SJSA1 (cell line): ENCODE measurements around a stretch of chr13.

DNA sequence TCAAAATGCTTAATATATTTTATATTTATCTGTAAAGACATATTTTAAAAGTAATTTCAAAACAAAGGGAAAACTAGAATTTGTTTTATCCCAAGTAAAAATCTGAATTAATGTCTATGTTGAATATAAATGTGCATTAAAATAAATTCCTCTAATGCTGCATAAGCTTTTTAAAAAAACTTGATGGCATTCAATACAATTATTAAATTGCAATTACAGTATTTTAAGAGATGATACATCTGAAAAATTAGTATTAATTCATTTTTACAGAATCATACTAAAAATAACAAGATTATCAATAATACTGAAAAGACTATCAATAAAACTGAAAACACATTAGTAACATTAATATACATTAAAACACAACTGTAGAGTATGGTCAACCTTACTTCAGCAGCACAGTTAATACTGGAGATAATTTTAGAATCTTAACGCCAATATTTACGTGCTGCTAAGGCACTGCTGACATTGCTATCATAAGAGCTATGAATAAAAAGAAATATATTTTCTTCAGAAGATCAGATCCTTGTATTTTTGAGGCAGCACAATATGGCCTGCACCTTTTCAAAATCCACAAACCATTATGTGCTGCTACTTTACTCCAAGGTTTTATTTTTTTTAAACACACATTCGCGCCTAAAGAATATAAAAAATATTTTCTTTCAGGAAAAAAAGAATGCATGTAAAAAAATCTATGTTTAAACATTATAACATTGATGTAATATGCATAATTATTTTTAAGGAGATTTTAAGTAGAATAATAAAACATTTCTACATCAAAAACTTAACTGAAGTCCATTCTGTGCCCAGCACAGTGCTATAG lies 33.6 kb downstream of the KCNRG start:
- RAMPAGE, long total RNA = no peak

GRCh38 chr13:50124953-50125442 lies 109.8 kb downstream of the KCNRG start:
- RAMPAGE, long total RNA = no peak

- RAMPAGE, long total RNA = no peak
These were observed 110.1 kb downstream of the KCNRG start for GRCh38 chr13:50125443-50125607.

DNA sequence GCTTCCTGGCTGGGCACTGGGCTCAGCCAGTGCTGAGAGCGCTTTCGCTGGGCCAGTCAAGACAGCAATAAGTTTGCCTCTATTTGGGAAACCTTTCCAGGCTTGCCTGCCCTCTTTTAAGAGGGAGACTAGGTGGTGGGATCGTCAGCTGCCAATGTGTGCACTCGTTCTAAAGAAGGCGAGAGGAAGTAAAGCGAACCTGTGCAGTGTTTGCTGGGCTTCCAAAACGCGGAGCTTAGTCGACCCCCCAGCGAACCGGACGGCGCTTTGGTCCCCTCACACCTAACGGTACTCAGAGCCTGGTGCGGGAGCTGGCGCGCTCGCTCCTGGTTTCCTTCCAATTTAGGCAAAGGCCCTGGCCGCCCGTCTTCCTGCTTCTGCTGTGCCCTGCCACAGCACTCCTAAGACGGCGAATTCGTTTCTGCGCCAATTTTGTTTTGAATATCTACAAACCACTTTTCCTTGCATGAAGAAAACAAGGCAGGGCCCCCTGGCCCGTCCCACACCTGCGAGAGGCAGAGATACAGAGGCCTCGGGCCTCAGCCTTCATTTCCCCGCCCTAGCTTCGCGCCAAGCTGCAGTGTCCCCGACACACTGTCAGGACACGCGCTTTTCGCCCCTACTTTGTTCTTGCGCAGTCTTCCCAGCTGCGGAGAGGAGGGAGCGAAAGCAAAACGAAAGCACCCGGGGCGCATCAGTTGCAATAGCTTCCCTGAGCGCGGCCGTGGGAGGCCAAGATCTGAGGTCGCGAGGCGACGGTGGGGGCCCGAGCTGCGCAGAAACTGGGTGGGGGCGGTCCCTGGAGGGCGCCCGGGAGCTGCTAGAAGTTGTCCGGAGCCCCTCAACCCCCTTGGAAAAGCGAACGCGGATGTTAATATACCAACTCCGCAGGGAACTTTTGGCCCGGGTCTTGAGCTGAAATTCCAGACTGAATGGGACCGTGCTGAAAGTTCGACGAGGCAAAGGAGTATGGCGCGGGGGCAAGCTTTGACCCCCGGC lies 111.9 kb downstream of the KCNRG start:
- RAMPAGE, long total RNA = no peak

GRCh38 chr13:50370378-50370619 lies 355.1 kb downstream of the KCNRG start:
- RAMPAGE, long total RNA = no peak

GRCh38 chr13:50403083-50403790 lies 388.0 kb downstream of the KCNRG start:
- RAMPAGE, long total RNA = no peak

- RAMPAGE, long total RNA = no peak
These were observed 396.2 kb downstream of the KCNRG start for GRCh38 chr13:50411407-50411942.

DNA sequence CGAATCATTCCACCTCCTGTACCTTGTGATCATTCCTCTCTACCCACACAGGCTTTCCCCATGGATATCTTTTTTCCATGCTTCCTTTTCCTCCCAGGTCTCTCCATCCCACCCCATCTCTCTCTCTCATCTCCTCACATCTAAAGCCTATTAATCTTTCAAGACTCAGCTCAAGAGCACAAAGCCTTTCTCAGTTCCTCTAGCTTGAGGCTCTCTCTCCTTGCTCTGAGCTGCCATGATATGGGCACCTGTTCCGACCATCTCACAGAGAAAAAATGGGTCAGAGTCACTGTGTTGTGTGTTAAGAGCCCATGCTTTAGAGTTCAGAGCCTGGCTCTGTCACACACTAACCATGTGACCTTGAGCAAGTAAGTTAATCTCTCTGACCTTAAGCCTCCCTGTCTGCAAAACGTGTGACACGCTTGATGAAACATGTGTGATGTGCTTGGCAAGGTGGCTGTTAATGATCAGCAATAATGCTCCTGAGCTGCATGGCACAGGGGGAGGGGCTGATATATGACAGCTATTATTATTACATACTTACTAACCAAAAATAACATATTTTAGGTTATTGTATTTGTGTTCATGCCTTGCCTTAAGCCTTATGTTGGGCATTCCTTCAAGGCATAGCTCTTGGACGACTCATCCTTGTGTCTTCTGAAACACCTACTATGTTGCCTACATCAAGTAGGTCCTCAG lies 245.1 kb downstream of the DLEU7 start:
- RAMPAGE, long total RNA = no peak

GRCh38 chr13:50712360-50713056 lies 131.0 kb downstream of the DLEU7 start:
- RAMPAGE, long total RNA = no peak

GRCh38 chr13:50713667-50714446 lies 129.6 kb downstream of the DLEU7 start:
- RAMPAGE, long total RNA = no peak

DNA sequence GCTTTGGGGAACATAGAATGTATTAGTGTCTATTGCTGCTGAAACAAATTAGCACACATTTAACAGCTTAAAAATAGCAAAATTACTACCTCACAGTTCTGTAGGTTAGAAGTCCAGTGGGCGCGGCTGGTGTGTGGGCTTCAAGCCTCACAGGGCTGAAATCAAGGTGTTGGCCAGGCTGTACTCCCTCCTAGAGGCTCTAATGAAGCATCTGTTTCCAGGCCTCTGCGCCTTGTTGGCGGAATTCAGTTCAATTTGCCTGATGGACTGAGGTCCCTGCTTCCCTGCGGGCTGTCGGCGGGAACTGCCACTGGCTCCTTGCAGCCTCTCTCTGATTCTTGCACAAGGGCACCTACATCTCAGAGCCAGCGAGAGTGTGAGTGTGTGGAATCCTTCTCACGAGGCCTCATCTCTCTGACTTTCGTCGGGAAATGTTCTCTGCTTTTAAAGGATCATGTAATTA lies 128.7 kb downstream of the DLEU7 start:
- RAMPAGE, long total RNA = no peak

- RAMPAGE, long total RNA = no peak
These were observed 733 bp downstream of the DLEU7 start for GRCh38 chr13:50842794-50843124.

GRCh38 chr13:50911094-50911352 lies 1.4 kb downstream of the RNASEH2B start:
- RAMPAGE, long total RNA = no peak

DNA sequence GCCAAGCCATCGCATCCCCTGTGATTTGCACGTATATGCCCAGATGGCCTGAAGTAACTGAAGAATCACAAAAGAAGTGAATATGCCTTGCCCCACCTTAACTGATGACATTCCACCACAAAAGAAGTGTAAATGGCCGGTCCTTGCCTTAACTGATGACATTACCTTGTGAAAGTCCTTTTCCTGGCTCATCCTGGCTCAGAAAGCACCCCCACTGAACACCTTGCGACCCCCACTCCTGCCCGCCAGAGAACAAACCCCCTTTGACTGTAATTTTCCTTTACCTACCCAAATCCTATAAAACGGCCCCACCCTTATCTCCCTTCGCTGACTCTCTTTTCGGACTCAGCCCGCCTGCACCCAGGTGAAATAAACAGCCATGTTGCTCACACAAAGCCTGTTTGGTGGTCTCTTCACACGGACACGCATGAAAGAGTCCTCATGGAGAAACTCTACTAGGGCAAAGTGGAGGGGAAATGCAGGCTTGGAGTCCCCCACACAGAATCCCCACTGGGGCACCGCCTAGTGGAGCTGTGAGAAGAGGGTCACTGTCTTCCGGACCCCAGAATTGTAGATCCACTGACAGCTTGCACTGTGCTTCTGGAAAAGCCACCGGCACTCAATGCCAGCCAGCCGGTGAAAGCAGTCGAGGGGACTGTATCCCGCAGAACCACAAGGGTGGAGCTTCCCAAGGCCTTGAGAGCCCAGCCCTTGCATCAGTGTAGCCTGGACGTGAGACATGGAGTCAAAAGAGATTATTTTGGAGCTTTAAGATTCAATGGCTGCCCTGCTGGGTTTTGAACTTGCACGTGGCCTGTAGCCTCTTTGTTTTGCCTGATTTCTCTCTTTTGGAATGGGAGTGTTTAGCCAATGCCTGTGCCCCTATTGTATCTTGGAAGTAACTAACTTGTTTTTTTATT lies 47.4 kb upstream of the FAM124A start:
- RAMPAGE, long total RNA = no peak

GRCh38 chr13:51419534-51420188 lies 33.2 kb downstream of the INTS6 start:
- RAMPAGE, long total RNA = no peak

DNA sequence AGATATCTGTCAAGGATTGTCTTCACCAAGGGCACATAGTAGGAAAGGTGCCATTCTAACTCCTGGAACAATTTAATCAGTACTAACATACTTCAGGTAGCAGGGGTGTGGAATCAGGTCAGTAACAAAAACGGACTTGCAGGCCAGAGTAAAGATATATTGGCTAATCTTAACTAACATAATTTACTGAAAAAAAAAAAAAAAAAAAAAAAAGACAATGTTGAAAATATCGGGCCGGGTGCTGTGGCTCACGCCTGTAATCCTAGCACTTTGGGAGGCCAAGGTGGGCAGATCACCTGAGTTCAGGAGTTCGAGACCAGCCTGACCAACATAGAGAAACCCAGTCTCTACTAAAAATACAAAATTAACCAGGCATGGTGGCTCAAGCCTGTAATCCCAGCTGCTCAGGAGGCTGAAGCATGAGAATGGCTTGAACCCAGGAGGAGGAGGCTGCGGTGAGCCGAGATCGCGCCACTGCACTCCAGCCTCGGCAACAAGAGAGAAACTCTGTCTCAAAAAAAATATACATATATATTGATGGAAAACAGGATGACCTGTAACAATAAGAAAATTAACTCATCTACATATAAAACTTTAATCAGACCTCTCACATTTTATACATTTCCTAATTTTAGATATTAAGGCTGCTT lies 5.2 kb downstream of the INTS6 start:
- RAMPAGE, long total RNA = no peak

- RAMPAGE, long total RNA = no peak
These were observed 52.4 kb downstream of the WDFY2 start for GRCh38 chr13:51636423-51637259.

DNA sequence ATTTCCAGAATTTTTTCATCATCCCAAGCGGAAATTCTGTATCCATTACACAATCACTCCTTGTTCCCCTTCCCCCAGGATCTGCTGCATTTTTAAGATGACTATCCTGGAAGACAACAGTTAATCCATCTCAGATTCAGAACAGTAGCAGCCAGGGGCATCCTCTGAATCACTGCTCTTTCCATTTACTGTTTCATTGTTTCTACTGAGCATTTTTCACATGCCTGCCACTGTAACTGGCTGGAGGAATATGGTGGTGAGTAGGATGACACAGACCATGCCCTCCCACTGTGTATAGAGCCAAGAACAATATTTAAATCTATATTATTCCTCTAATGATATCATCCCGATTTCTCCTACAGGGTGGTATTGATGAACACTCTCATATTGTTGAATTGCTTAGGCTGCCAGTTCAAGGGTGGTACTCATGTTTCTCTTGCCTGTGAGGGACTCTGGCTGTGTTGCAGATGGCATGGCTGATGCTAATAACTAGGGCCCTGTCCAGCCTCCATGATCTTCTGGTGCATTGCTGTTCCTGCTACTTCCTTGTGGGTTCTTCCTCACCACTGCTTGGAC lies 59.0 kb downstream of the WDFY2 start:
- RAMPAGE, long total RNA = no peak

DNA sequence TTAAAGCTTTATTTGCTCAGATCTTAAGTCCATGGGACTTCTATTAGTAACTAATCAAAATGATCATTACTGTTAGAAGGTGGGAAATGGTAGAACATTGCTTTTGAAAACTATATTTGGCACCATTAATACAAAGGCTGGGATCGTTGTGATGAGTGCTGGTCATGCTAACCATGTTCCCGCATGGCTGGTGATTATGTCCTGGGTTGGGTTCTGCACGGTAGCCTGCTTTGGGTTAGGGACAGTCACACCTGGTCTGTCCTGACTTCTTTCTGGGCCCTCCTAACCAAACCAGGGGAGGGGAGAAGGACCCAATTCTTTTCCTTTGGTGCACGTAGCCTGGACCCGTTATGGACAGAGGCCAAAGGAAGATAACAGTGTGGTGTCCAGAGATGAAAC lies 51.7 kb downstream of the DHRS12 start:
- RAMPAGE, long total RNA = no peak

- RAMPAGE, long total RNA = no peak
These were observed 11.8 kb upstream of the DHRS12 start for GRCh38 chr13:51815757-51816173.